UCH-1 (cell line): ENCODE results near the gene GALNTL5.

DNA sequence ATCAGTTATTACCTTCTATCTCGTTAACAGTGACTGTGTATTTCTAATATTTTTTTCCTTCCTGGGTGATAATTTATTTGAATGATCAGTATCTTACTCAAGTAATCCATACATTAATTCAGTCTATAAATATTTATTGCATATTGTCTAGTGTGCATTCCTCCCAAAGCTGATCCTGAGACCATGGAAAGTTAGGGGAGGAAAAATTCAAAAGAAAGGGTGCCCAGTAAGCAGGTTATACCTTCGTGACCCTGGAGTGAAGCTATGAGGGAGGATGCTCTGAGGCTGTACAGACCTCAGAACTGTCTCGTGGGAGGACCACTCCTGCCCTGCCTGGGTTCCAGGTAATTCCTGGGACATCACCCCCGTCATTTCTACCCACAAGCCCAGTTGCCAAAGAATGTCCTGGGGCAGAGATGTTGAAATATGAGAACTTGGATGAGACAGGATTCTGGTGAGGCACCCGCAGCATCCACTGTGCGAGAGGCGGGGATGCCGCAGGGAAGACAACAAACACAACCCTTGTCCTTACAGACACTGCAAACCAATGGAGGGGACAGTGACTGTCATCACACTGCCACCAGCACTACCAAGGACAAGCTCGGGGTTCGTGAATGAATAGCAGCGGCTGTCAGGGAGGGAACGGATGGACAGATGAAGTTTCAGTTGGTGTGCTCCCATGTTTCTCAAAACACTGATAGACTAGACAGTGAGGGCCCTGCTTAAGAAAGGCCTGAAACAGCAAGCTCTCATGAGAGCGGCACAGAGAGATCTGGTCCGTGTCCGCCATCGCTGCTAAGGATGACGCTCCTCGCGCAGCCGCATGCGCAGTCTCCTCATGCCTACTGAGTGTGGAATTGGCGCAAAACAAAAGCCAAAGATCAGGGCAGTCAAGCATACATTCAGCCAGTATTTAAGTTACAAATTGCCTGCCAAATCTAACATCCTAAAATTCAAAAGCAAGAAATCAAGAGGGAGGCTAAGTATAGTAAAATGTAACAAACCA, 81.9 kb upstream of the RHEB start:
- RRBS, result no CpG with 5 or more reads among the region's 22 CpGs

DNA sequence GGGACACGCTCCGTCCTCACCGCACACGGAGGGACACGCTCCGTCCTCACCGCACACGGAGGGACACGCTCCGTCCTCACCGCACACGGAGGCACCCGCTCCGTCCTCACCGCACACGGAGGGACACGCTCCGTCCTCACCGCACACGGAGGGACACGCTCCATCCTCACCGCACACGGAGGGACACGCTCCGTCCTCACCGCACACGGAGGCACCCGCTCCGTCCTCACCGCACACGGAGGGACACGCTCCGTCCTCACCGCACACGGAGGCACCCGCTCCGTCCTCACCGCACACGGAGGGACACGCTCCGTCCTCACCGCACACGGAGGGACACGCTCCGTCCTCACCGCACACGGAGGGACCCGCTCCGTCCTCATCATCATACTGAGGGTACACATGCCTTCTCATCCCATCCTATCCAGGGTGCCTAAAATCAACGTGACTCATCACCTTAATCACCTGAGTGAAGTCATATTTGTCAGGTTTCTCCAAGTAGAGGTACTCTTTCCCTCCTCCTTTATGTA, 83.6 kb upstream of the RHEB start:
- RRBS, result no CpG with 5 or more reads among the region's 50 CpGs

- RRBS, result no CpG with 5 or more reads among the region's 7 CpGs
These were observed 88.6 kb upstream of the RHEB start for GRCh38 chr7:151608340-151608712.

DNA sequence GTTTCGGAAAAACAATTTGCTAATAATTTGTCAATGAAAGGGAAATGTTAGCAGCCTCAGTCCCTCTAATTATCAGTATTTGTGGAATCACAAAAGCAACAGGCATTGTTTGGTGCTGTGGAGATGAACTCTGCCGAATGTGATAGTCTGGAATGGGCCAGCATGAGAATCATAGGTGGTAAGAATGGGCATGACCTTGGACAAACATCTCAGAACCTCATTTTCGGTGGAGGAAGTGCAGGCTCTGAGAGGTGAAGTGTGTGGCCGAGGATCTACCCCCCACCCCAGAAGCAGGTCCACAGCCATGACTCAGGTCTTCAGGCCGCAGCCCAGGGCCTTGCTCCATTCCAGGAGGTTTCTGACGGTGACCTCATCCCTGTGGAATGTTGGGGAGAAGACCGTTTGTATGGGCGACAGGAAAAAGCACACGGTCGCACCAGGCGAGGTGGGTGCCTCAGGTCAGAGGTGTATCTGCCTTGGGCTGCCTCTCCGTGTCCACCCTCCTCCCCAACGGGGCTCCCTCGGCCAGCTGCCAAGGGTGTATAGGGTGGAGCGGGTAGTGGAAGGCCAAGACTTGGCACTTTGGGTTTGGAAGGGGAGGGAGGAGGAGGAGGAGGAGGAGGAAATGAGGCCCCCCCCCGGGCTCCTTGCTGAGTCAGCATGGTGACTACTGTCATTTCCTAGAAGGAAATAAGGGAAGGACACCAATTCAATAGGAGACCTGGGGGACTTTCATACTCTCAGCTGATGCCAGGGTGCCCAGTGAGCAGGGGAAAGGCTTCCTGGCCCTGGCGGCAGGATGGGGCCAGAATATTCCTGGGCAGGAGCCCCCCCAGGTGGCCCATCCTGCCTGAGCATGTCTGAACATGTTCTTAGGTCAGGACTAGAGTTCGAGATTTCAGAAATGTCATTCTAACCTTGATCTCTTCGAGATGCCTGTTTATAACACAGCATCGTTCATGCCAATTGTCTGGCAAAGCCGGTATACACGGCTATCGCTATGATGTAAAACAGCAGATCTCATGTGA, 168.0 kb upstream of the RHEB start:
- RRBS, result no CpG with 5 or more reads among the region's 23 CpGs

DNA sequence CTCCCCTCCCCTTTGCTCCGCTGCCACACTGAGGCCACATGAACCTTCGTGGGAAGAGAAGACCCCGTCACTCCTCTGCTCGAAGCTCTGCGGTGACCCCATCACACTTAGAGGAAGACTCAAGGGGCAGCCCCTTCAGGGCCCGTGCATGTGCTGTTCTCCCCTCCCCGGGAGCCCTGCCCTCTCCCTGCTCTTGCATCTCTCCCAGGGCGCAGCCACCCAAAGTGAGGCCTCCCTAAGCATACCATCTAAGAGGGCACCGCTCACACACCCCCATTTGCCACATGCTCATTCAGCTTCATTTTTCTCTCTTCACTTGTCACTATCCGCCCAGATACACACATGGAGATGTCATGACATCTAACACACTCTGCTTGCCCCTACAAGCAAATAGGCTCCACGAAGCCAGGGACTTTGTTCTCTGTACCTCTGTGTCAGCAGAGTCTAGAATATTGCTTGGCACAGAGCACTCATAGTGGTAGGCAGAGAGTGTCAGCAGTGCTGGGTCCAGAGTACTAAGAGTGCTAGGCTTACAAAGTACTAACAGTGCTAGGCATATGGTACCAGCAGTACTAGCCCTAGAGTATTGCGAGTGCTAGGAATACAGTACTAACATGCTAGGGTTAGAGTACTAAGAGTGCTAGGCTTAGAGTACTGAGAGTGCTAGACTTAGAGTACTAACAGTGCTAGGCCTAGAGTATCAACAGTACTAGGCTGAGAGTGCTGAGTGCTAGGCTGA, 166.3 kb downstream of the PRKAG2 start:
- RRBS, result no CpG with 5 or more reads among the region's 12 CpGs

DNA sequence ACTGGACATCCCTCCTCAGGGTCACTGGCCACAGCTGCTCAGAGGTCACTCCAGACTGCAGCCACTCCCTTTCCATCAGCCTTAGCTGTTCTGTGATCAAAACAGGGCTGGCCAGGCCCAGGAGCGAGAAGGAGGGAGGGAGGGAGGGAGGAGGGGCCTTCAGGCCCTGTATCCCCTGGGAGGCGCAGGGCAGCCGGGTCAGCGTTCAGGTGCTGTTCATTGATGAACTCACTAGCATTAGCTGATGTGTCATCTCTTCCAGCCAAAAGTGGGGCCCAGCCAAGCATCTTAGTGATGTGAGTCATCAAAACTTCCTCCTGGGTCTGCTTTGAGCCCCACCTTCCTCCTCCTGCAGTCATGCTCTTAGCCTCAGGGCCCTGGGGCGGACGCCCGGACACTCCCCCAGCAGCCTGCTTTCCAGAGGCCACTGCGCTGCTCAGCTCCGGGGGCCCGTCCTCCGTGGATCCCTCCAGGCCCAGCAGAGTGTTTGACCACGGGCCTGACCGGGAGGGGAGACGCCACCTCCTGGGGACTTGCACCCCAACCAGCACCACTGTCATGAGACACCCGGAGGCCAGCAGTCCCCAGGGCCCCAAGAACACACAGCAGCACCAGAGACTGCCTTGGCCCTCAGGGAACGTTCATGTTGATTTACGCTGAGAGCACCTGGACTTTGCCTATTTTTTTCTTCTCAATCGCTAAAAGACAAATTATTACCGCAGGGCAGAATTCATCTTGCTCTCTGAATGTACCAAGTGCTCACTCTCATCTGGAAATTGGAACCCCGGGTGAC, 149.1 kb downstream of the PRKAG2 start:
- RRBS, result 66% methylated on average over 9 of the region's 20 CpGs

DNA sequence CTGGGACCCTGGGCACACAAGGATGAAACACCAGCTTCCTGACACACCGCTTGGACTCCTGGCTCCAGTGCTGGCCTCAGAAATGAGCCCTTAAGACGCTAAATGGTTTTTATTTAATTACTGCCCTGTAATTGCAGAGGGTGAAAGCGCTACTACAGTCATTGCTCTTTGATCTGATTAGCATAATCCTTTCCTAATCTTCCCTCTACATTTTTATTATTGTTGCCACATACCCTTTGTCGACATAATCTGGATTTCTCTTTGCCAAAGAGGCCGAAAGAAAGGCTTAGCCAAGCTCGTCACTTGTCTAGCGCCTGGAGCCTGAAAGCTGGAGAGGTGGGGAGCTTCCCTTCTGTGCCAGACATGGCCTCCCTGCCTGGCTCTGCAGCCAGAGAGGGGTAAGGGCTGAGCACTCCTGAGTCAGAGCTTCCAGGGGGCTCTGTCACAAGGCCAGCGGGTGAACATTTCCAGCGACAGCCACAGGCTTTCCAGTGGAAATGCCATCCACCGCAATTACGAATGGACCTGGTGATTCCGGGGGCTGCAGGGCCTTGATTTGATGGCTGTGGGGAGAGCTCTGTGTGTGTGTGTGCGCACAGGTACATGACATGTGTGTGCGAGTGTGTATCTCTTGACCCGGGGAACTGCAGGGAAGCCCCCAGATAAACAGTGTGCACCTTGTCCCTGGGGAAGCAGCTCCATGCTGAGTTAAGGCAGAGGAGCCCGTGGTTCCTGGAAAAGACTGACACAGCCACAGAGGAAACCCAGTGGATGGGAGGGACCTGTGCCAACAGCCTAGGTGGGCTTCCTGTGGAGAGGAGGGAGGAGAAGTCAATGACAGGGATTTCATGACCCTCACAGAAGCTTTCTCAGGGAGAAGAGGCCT, 145.7 kb downstream of the PRKAG2 start:
- RRBS, result 70% methylated on average over 3 of the region's 16 CpGs

DNA sequence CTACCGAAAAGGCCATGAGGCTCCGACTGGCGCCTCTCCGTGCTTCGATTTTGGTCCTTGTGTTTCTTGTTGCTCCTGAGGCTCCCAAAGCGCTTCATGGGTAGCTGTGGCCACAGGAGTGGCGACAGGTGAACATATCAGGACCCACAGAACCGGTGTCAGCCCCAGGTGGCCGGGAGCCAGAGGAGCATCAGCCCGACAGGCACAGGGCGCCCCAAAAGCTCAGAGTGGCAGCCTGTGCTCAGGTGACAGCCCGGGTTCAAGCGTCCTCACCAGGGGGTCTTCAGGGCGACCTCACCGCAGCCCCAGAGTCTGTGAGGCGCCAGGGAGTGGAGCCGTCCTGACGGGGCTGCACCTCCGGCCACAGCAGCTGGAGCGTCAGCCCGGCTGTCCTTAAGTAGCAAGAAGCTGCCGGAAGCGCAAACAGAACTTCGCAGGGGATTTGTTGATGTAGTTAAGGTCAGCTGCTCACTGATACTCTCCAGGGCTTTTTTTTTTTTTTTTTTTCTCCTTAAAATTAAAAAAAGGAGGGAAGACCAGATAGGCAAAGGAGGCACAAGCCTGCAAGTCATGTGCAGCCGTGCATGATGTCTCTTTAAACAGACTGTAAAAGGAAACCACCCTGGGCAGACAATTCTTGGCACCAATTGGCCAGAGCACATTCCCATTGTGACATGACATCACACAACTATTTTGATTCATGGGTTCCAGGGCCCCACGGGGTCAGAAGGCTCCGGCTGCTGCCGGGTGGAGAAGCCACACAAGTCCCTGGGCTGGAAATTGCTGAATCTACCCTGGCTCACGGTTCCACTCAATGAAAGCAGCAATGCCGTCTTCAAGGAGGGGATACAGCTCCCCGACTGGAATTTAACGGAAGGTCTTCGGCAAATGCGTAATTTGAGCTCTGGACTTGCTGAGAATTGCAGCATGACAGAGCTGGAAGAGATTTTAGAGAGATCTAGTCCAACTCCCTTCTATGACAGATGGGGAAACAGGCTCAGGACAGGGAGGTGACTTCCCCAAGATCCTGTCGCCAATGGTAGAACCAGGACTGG, 140.7 kb downstream of the PRKAG2 start:
- RRBS, result 70% methylated on average over 7 of the region's 35 CpGs

- RRBS, result 81% methylated on average over 4 of the region's 10 CpGs
These were observed 137.0 kb downstream of the PRKAG2 start for GRCh38 chr7:151739884-151740275.

- RRBS, result no CpG with 5 or more reads among the region's 18 CpGs
These were observed 117.8 kb downstream of the PRKAG2 start for GRCh38 chr7:151758945-151759649.

- RRBS, result no CpG with 5 or more reads among the region's 17 CpGs
These were observed 52.5 kb downstream of the PRKAG2 start for GRCh38 chr7:151824256-151824955.

GRCh38 chr7:151850820-151851708, 25.9 kb downstream of the PRKAG2 start:
- RRBS, result no CpG with 5 or more reads among the region's 27 CpGs

GRCh38 chr7:151853930-151854804, 22.7 kb downstream of the PRKAG2 start:
- RRBS, result no CpG with 5 or more reads among the region's 21 CpGs

- RRBS, result 47% methylated on average over 5 of the region's 18 CpGs
These were observed 19.6 kb downstream of the PRKAG2 start for GRCh38 chr7:151857161-151857789.

GRCh38 chr7:151876229-151876661, 670 bp downstream of the PRKAG2 start:
- RRBS, result 3% methylated on average over 20 of the region's 43 CpGs

- RRBS, result no CpG with 5 or more reads among the region's 17 CpGs
These were observed 1.1 kb upstream of the PRKAG2 start for GRCh38 chr7:151878003-151878359.

- RRBS, result no CpG with 5 or more reads among the region's 3 CpGs
These were observed 5.7 kb upstream of the PRKAG2 start for GRCh38 chr7:151882591-151883096.

- RRBS, result no CpG with 5 or more reads among the region's 16 CpGs
These were observed 24.1 kb upstream of the PRKAG2 start for GRCh38 chr7:151901014-151901484.

DNA sequence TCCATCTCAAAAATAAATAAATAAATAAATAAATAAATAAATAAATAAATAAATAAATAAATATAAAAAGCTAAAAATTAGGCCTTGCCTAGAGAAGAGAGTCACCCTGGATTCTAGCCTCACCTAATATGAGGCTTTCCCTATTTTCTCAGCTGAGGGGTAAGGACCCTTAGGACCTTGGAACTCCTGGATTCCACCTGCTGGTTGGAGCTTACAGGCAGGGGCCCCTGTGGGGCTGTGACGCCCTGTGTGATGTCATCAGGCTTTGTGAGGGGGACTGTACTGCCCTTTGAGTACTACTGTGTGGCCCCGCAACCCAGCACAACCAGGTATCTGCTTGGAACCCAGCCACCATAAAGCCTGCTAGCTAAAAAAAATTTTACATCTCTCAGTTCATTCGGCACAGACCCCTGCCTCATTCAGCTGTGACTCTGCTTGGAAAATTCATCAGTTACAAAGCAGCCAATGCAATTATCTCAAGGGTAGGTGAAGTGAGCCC, at the start of gene GALNTL5:
TSS of gene GALNTL5 (plus strand) at position 319 of the 499 bp plus-strand sequence.
- RRBS, result no CpG with 5 or more reads among the region's 3 CpGs

GRCh38 chr7:151988091-151988588, 31.9 kb downstream of the GALNTL5 start:
- RRBS, result no CpG with 5 or more reads among the region's 9 CpGs